Osteocyte (in vitro differentiated cells): ENCODE measurements around a stretch of chr10.

DNA sequence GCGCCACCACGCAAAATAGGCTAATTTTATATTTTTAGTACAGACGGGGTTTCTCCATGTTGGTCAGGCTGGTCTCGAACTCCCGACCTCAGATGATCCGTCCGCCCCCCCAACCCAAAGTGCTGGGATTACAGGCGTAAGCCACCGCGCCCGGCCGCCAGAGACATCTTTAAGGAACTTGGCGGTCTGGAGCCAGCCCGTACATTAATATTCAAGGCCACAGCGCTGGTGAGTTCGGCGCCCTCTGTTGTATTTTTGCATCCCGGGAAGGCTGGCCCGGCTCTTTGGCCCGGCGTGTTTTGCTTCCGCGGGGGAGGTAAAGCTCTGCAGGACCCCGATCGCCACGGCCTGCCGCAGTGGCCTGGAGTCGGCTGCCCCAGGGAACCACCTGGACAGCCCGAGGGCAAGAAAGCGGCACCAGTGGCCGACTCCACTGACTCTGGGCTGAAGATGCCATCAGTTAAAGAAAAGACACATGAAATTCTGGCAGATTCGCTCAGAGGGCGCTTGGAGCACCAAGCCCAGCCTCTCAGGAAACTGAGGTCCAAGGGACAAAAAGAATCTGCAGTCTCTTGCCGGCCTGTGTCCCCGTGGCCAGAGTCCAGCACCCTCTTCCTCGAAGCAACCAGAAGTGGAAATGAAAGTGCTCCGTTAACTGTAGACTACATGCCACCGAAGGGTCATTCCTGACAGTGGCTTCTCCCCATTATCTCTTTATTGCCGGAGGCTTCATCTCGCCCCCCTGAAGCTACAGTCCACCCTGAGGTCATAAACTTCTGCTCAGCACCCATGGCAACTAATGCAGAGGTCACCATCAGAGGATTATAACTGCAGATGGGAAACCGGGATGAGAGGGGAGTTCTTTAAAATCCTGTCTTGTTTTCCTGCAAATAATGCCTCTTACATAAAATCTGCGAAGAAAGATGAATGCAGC lies 878 bp upstream of the CHST15 start:
- PRO-cap: no peak

GRCh38 chr10:124116971-124117479 lies 23.6 kb upstream of the CHST15 start:
- PRO-cap: no peak

DNA sequence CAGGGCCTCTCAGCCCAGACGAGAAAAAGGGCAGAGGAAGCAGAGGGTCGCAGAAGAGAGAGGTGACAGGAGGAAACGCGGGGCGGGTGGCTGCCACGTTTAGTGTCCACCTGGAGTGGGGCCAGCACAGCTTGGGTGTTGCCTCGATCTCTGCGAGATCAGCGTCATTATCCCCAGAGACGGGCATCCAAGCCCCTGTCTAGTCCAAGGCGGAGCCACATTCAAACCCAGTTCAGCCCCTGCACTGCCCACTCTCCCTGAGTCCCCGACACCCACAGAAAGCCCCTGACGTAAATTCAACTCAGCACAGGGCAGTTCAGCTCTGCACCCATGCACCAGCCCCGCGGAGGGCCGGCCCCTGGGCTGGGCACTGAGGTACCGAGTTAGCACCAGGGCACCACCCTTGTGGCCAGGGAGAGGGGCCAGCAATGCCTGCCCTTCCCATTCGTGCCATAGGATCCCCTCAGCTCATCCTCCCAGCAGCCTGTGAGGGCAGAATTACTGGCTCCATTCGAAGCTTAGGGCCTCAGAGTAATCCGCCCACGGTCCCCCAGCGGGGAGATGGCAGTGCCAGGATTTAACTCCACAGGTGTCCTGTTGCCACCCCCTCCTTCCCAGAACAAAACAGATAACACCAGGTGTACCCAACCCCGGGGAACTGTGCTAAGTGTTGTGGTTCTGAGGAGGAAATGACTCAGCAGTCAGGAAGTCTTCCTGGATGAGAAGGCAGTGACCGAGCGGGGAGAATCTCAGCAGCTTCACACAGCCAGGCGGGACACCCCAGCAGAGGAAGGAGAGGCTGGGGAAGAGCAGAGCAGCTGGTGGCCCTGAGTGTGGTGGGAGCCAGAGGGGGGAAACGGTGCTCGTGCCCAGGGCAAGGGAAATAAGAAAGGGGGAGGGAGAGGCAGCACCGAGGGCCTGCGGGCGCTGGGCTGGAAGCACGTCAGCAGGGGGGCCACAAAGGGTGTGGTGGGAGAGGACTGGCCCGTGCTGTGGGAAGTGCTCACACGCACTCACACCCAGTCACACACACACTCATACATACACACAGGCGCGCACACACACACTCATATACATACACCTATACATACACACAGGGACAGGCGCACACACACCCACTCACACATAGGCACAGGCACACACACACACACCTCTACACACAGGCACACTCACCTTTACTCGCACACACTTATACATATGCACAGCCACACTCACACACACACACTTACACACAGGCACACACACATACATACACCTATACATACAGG lies 59.6 kb upstream of the CHST15 start:
- PRO-cap: no peak

DNA sequence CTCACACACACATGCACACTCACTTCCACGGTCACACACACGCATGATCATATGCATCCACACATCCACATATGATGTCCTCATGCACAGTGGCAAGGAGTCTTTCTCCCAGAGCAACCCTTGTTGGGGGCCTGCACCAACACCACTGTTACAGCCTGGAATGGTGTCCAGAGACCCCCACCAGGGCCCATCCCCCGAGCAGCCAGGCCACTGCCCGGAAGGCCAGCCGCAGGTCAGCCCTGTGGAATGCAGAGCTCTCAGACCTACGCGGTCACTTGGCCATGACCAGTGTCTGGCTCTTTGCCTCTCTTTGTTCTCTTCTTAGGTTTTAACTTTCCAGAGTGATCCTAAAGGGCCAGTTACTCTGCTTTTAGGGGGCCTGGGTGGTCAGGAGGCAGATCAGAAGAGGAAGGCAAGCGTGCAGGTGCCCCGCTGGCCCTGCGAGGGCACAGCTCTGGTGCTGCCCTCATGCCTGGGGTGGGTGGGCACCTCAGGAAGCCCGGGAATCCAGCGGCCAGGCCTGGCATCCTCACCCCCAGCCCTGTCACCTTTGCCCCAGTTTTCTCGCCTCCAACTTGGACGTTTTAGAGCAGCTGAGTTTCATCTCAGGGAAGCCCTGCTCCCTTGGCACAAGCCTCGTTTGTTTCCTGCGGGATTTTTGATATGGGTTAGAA lies 62.4 kb upstream of the CHST15 start:
- PRO-cap: no peak

GRCh38 chr10:124197181-124198074 lies 104.0 kb upstream of the CHST15 start:
- PRO-cap: no peak

DNA sequence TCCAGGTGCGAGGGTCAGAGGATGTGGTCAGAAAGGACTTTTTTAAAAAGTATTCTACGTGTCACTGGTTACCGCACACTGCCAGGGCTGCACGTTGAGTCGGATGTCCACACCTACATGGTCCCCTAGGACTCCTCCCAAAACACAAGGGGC lies 128.3 kb upstream of the CHST15 start:
- PRO-cap: no peak

- PRO-cap: no peak
These were observed 127.5 kb downstream of the OAT start for GRCh38 chr10:124291083-124291825.

GRCh38 chr10:124378822-124379411 lies 39.8 kb downstream of the OAT start:
- PRO-cap: no peak

DNA sequence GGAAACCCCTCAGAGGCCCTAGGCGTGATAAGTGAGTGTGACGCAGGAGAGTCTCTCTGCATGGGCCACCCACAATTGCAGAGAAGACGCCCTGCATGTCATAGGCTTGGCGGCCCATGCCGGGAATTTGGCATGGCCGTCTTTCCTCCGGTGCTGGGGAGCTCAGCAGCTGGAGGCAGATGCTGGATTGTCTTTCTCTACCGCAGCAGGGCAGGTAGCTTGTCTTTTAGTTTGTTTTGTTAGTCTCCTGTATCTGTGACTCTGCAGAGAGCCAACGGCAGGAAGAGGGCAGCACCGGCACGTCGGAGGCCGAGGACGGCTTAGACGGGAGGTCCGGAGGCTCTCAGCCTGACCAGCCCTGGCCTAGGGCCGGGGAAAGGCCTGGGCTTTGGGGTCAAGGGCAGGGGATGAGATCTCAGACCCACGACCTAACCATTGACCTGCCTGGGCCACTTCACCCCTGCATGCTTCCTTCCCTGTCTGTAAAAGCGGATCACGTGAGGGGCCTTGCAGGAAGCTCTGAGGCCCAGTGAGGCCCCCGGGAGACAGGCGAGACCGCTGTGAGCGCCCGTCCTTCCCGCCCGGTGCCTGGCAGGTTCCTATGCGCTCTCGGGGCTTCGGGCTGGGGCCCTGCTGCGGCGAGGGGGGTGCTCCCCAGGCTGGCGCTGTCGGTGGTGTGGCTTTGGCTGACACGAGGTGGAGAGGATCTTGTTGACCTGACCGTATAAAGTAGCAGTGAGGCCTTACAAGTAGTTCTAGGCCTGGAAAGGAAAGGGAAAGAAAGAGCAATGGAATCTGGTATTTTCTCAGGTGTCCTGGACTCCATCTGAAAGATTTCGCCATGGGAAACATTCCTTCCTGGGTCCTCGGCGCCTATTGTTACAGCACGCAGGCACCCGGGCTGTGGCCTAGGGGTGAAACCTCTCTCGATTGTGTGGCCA lies 72.8 kb downstream of the LHPP start:
- PRO-cap: no peak

- PRO-cap: no peak
These were observed 85.7 kb downstream of the LHPP start for GRCh38 chr10:124547311-124547650.

GRCh38 chr10:124550214-124550788 lies 88.7 kb downstream of the LHPP start:
- PRO-cap: no peak

DNA sequence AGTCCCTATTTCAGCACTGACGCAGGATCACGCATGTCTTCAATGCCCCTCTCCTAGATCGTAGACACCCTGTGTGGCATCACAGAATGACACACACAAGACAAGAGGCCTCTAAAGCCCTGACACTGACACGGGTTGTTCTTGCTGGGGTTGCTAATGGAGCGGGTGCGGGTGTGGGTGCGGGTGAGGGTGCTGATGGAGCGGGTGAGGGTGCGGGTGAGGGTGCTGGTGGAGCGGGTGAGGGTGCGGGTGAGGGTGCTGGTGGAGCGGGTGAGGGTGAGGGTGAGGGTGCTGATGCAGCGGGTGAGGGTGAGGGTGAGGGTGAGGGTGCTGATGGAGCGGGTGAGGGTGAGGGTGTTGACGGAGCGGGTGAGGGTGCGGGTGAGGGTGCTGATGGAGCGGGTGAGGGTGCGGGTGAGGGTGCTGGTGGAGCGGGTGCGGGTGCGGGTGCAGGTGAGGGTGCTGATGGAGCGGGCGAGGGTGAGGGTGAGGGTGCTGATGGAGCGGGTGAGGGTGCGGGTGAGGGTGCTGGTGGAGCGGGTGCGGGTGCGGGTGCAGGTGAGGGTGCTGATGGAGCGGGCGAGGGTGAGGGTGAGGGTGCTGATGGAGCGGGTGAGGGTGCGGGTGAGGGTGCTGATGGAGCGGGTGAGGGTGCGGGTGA lies 133.9 kb downstream of the FAM53B start:
- PRO-cap: no peak

GRCh38 chr10:124619634-124620336 lies 124.4 kb downstream of the FAM53B start:
- PRO-cap: no peak

DNA sequence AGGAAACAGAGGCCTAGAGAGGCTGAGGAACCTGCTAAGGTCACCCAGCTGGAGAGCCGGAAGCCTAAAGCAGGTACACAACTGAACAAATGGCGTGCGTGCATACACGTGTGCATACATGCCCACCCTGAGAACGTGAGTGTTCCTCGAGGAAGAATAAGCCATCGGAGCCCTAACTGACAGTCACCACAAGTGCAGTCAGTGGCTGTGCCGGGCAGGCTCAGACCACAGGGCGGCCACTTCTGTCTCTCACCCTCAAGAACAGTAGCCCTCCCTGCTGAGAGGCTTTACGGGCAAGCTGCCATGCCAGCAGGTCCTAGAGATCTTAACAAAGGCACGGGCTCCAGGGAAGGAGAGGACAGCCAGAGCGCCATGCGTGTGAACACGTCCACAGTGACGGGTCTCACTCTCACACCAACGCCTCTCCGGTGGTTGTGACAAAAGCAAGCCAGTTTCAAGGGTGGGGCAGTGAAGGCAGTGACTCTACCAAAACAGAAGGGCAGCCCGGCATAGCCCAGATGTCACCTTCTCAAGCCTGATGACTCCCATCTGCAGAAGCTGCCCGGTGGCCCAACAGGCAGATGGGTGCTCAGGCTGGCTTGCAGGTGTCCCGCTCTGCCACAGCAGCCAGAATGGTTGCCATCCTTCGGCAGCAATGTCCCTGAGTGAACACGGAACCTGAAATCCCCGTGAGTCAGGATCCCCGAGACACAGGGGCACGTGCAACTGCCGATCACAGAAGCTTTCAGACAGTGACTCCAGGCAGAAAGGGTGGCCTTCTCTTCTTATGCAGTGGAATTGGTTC lies 102.0 kb downstream of the FAM53B start:
- PRO-cap: no peak

DNA sequence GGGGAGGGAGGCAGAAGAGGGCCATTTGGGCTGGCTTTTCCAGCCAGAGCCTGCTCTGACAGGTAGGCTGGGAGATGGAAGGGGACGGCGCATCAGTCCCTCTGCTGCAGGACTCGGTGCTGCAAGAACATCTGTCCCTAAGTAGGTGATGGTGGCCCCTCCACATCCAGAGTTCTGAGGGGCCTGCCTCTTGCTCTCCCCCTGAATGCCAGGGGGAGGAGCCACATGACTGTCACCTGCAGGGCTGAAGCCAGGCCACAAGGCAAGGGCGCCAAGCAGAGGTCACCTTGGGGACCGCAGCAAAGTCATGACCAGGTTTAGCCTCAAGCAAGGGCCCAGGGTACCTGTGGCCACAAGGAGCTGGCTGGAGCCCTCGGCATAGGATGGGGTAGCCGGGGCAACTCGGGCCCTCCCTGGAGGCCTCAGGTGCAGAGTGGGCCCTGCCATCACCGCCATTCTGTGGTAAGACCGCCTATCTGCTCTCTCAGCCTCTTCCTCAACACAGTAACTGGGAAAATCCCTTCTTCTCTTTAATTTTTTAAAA lies 99.3 kb downstream of the FAM53B start:
- PRO-cap: no peak

DNA sequence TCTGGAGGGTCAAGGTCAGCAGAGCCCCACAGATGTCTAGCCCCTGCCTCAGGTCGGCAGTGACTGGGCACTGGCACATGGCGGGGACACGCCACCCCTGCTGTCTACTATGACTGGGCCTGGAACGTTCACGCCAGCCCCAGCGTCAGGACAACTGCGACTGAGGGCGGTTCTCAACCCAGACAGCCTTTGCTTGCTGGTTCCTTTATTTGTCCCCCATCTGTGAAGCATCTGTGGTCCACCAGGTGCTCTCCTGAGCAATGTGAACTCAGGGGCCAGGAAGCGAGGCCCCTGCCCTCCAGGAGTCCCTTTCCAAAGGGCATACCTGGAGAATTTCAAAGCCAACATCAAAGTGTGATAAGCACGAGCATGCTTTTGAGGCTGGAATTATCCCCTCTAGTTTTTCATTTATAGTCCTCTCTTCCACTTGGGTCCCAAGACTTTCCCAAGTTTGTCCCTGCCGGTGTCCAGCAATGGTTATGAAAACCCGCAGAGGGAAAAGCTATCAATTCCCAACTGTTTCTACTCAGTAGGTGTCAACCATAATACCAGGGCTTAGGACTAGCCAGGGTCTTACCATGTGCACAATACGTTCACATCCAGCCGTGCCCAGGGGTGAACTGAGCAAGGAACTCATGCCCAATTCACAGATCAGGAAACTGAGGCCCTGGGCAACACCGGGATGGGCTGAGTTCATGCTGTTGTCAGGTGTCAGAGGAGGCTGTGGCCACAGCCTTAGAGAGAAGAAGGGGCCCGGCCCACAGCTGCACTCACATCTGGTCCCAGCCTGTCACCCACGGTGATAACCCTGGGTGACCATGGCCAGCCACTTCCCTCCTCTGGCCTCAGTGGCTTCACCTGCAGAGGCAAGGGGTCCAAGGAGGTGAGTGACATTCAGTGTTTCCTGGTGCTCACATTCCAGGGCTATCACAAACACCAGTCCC lies 92.2 kb downstream of the FAM53B start:
- PRO-cap: no peak

GRCh38 chr10:124688523-124689357 lies 55.4 kb downstream of the FAM53B start:
- PRO-cap: no peak

- PRO-cap: no peak
These were observed 47.5 kb downstream of the FAM53B start for GRCh38 chr10:124696672-124697156.

DNA sequence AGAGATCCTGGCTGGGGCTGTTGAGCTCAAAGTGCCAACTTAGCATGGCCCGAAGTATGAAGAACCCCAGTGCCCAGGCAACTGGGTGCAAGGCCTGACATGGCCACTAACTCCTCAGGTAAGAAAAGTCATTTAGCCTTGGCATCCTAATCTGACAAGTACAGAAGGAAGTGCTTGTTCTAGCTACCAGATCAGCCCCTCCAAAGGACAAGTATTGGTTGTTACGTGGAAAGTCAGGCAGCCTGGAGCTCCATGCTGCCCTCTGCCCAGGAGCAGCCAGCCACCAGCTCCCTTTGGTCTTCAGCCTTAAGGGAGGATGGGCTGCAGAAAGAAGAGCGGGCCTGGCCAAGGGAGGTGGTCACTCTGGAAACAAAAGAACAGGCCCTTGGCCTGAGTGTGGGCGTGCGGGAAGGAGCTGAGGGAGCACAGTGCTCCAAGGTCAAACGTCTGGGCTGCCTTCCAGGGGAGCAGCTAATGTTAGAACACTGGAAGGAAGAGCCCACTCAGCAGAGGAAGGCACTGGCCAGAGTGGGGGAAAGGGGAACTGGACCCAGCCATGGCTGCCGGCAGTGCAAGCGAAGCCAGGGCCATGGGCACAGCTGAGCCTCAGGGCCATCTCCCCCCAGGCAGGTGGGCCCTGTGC lies 42.9 kb downstream of the FAM53B start:
- PRO-cap: no peak

GRCh38 chr10:124708922-124709565 lies 35.1 kb downstream of the FAM53B start:
- PRO-cap: no peak